ENCODE measurements around the genes CCR7, KRT25, KRTAP1-5, KRTAP1-4, KRTAP4-5 and KRT14.

DNA sequence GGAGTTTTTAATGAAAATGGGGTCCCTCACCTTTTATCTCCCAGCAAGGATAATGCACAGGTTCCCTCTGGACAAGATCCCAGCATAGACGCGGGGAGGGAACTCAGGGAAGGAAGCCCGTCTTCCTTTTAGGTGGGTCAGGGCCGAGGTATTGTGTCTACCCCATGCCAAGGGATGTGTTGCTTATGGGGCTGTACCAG is 26.6 kb downstream of the GJD3 start:
- RAMPAGE, long total RNA = no peak
- RRBS = no CpG with 5 or more reads among the region's 4 CpGs

GRCh38 chr17:40346885-40347276 is 17.7 kb downstream of the GJD3 start:
- RAMPAGE, long total RNA = no peak
- RRBS = no CpG with 5 or more reads among the region's 2 CpGs

DNA sequence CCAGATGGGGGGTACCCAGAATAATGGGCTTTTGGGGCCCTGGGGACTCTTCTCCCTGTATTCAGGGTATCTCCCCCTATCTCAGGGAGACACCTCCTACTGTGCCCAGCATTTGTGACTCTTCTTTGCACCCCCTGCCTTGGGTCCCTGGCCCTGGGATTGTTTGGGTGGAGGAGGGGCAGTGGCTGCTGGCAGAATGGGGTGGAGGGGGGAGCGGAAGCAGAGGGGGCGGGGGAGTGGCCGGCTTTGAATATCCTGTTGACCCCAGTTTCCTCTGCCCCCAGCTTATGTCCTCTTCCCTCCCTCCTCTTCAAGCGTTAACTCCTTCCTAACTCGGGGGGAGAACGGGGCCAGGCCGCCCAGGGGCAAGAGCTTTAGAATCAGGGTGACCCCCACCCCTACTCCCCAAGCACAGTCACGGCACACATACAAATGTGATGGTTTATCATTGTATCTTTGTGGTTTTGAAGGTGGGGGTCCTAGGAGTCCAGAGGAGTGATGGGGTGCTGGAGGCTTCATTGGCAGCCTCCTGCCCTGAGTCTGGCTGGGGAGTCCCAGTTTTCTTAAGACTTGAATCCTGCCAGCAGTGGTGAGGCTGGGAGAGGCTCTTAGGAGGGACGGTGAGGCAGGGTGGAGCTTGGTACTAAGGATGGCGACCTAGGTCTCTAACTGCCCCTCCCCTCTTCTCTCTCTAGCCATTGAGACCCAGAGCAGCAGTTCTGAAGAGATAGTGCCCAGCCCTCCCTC is 16.7 kb downstream of the GJD3 start:
- RAMPAGE, long total RNA = no peak
- RRBS = no CpG with 5 or more reads among the region's 10 CpGs

DNA sequence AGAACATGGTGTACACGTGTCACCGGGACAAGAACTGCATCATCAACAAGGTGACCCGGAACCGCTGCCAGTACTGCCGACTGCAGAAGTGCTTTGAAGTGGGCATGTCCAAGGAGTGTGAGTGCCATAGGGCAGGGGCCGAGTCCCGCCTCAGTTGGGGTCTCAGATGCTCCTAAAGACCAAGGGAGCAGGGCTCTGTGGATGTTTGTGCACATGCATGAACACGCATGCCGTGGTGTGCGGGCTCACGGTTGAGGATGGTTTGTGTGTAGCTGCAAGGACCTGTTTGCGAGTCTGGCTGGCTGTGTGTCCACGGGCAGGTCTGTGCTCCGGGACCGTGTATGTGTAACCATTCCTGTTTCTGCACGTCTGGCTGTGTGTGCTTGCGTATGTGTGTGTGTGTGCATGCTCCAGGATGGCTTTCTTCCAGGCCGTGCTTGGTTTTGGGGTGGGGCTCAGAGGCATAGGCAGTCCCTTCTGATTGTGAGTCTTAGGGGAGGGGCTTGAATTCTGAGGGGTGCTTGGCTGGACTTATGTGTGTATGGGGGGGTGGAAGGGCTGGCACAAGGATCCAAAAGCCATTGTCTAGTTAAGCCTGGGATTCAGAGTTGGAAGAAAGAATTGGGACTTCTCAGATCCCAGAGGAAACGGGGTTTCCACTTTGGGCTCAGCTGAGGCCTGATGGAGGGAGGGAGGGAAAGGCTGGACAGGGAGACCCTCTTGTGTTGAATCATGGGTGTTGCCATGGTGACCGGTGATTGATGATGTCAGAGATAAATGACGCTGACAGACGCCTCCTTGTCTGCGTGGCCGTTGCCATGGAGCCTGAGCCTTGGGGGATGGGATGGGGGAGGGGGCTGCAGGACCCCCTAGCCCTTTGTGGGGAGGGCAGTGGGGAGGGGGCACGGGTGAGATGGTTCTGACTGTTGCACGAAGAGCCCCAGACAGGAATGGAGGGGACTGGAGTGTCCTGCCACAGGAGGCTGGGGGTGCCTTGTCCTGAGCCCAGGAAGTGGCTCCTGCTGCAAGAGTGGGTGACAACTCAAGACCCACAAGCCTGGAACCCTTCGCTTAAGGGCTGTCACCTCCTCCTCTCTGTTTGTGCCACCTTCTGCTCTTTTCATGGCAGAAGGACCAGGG is 14.4 kb downstream of the GJD3 start:
- RAMPAGE, long total RNA = no peak
- RRBS = no CpG with 5 or more reads among the region's 27 CpGs

DNA sequence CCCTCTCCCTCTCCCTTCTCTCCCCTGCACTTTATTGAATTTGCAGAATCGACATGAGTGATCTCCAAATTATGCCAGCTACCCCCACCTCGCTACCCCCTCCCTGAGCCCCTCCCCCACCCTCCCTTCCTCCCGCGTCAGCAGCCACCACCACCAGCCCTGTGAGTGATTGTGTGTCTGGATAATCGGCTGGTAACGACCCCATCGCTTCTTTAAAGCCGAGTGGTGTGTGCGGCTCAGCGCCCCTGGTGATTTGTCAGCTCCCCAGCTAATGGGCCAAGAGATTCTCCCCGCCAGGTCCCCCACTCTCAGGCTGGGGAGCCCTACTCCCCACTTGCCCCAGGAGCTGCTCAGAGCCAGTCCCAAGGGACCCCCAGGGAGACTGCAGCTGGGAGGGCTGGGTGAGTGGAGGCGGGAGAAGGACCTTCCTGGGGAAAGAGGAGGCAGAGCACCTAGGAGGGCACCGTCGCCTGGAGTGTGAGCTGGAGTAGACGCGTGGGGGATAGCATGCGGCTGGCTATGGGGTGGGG is 13.3 kb downstream of the GJD3 start:
- RAMPAGE, long total RNA = no peak
- RRBS = no CpG with 5 or more reads among the region's 17 CpGs

DNA sequence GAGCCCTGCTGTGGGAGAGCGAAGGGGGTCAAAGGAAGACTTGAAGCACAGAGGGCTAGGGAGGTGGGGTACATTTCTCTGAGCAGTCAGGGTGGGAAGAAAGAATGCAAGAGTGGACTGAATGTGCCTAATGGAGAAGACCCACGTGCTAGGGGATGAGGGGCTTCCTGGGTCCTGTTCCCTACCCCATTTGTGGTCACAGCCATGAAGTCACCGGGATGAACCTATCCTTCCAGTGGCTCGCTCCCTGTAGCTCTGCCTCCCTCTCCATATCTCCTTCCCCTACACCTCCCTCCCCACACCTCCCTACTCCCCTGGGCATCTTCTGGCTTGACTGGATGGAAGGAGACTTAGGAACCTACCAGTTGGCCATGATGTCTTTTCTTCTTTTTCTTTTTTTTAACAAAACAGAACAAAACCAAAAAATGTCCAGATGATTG is 14.1 kb downstream of the IGFBP4 start:
- RAMPAGE, long total RNA = no peak
- RRBS = no CpG with 5 or more reads among the region's 4 CpGs

GRCh38 chr17:40557527-40558265 is 7.6 kb downstream of the CCR7 start:
- RAMPAGE, long total RNA = no peak
- RRBS = 73% methylated on average over 2 of the region's 6 CpGs

- RAMPAGE, long total RNA = no peak
- RRBS = no CpG with 5 or more reads among the region's 7 CpGs
These were observed at the start of gene CCR7 for GRCh38 chr17:40565346-40565727. TSS of gene CCR7 (minus strand) at chr17:40565472.

DNA sequence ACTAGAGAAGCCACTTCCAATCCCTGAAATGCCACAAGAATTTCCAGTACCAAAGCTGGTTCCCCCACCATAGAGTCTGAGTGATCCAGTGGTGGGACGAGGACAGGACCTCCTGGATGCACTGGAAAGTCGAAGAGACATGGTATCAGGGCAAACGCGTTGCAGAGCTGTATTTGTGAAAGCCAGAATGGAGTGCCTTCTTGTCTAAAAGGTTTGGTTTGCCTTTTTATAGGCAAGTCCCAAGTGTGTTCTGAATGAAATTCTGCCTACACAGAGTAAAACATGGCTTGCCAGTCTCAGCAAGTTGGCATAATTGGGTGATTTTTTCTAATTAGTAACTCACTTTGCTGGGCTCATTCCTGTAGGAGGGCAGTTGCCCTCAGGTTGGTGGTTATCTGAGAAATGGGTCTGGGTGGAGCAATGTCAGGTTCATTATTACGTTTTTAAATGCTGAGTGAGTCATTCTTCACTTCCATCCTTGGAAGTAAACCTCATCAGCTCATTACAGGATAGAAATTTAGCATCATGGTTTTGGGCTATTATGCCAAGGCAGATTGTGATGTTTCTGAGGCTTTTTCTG is at the start of gene KRT25:
Gene KRT25, minus strand, starts transcription at position 201 of the 580 bp plus-strand sequence.
- RAMPAGE, long total RNA = no peak
- RRBS = no CpG with 5 or more reads among the region's 5 CpGs

DNA sequence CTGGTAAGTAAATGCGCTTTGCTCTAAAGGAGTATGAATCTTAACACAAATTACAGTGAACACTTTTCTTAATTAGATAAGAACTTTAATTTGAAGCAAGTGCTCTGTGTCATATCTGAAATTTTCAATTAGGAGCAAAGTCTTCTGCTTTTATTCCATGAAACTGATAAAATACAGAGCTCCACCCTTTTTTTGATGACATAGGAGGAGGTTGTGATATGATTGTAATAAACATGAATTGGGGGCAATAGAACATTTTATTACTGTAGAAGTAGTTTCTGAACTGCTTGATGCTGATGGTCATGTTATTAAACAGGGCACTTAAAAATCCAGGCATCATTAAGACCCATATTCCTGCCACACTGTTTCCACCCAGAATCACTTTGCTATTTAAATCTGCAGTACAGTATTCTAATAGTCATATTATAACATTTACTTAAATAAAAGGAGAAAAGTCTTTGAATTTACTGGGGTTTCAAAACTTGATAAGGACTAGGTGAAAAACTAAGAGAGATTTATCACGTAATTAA is 1.0 kb downstream of the KRT20 start:
- RAMPAGE, long total RNA = no peak
- RRBS = no CpG with 5 or more reads among the region's 2 CpGs

- RAMPAGE, long total RNA = no peak
- RRBS = no CpG with 5 or more reads among the region's 4 CpGs
These were observed 14.8 kb upstream of the KRT20 start for GRCh38 chr17:40899746-40900396.

GRCh38 chr17:41027133-41027413 is at the start of gene KRTAP1-5:
TSS of gene KRTAP1-5 (minus strand) at chr17:41027208.
- RAMPAGE, long total RNA = no peak
- RRBS = no CpG with 5 or more reads among the region's 2 CpGs

DNA sequence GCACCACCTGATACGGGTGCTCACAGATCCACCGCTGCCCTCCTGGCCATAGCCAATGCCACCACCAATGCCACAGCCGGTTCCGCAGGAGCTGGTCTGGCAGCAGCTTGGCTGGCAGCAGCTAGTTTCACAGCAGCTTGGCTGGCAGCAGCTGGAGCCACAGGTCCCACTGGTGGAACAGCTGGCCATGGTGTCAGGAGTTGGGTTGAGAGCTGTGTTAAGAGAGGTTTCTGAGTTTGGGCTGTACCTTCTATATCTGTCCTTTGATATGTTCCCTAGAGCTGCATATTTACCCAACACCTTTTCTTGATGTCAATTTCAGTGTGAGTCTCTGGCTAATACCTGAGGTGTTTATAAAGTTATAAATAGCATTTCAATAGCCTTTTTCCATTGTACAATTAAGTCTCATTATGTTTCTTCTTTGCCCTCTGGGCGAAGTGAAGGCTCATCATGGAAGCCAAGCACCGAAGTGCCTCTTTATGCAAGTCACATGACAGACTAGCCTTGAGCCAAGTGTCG is at the start of gene KRTAP1-4:
Gene KRTAP1-4, minus strand, starts transcription at position 306 of the 519 bp plus-strand sequence.
- RAMPAGE, long total RNA = no peak
- RRBS = no CpG with 5 or more reads among the region's 7 CpGs

DNA sequence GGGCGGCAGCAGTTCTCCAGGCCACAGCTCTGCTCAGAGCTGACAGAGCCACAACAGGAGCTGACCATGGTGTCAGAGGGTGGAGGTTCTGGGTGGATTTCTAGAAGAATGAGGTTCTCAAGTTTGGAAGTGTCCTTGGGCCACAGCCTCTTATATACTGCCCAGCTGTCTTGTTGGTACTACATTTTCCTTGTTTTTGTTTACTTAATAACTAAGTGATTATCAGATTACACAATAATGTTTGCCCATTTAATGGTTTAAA is at the start of gene KRTAP4-5:
Gene KRTAP4-5, minus strand, starts transcription at position 126 of the 262 bp plus-strand sequence.
- RAMPAGE, long total RNA = no peak
- RRBS = no CpG with 5 or more reads among the region's 1 CpG

DNA sequence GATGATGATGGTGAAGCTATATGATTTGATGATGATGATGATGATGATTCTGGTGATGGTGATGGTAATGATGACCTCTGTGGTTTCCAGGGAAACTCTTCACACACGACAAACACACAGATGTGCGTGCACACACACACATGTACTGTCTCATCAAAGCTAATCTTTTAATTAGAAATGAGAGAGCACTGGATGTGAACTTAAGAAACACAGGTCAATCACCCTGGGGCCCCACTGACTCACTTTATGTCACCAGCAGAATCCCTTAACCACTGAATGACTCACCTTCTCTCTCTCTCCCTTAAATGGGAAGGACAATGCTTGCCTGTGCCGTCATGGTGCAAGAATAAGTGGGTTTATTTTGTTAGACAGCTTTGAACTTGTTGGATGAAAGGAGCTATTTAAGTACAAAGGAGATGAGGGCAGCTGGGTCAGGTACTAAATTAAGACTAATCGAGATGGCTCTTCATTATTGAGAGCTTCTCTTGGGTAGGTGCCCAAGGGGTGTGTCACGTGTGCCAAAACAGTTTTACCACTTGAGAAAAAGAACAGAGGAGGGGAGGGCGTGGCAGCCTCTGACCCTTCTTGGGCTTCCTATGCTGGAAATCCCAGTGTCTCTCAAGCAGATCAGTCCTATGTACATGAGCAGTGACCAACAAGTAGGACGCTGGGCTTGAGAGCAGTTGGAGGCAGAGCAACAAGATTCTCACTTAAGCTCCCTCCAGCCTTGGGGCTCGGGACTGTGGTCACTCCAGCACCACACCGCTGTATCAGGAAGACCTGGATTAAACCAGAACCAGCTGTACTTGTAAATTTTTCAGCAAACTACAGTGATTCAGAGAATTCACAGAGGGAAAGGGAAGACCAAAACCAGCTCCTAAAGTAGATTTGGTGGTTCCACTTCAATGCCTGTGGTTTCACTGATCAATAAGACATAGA is 6.7 kb upstream of the KRT31 start:
- RAMPAGE, long total RNA = no peak
- RRBS = no CpG with 5 or more reads among the region's 9 CpGs

DNA sequence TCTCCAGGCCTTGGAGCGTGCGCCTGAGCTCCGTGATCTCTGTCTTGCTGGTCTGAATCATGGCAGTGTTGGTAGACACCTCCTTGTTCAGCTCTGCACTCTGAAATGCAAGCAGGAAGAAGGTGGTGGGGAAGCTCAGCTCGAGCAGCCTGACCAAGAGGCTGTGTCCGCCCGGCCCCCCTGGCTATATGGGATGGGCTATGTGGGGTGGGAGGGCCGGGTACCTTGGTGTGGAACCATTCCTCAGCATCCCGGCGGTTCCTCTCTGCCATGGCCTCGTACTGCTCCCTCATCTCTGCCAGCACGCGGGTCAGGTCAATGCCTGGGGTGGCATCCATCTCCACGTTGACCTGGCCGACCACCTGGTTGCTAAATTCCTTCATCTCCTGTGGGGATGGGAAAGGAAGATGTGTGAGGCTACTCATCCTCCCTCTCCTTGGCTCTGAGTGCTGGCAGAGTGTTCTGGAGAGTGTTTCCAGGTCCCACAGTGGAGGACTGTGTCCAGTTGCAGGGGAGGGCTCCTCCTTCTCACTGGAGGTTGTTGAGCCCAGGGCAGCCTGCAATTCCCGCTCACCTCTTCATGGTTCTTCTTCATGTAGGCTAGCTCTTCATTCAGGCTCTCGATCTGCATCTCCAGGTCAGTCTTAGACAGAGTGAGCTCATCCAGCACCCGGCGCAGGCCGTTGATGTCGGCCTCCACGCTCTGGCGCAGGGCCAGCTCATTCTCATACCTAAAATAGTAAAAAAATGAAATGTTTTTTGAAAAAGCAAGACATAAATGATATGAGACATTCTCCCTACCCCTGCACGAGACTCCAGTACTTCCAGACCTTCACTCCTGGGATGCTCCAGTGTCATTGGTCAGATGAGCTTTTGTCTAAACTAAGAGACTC is 2.5 kb downstream of the KRT13 start:
- RAMPAGE, long total RNA = no peak
- RRBS = 94% methylated on average over 2 of the region's 23 CpGs

DNA sequence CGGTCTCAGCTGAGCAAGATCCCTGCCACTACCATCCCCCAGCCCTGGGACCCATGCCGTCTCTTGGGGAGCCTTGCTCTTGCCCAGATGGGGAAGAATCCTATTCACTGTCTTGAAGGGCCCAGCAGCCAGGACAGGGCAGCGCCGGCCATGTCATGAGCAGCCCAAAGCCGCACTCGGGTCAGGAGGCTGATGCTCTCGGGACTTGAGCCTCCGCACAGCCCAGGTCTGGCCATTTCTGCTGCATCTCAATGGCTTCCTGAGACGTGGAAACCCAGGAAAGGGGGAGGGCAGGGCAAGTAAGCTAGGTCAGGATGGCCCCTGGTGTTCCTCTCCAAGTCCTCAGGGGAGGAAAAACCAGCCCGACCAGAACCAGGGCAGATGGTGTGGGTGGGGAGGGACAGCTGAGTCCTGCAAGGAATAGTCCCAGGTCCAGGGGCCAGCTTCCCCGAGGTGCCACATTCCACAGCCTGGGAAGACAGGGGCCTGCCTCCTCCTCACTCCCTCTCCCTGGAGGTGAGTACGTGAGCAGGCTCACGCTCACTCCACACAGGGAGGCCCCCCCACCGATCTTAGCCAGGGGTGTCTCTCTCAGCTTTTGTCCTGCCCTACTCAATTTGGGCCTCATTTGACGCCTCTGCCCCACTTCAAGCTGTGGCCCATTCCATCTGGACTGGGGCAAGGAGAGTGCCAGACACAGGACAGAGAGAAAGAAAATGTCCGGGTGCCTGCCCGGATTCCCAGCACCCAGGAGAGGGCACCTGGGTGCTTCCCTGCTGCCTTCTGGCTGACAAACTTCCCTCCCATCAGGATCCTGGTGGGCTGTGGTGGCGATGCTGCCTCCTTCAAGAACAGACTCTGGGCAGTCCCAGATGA is 8.0 kb upstream of the KRT19 start:
- RAMPAGE, long total RNA = no peak
- RRBS = no CpG with 5 or more reads among the region's 18 CpGs

- RAMPAGE, long total RNA = no peak
- RRBS = no CpG with 5 or more reads among the region's 30 CpGs
These were observed at the start of gene KRT14 for GRCh38 chr17:41586134-41586974. TSS of gene KRT14 (minus strand) at chr17:41586895.

GRCh38 chr17:41750797-41751533 is 16.5 kb upstream of the HAP1 start:
- RAMPAGE, long total RNA = no peak
- RRBS = no CpG with 5 or more reads among the region's 8 CpGs

- RAMPAGE, long total RNA = no peak
- RRBS = no CpG with 5 or more reads among the region's 6 CpGs
These were observed 4.3 kb downstream of the JUP start for GRCh38 chr17:41782107-41782646.

Measured in epithelial cell of proximal tubule (primary cell).